GM23338 (cell line): ENCODE measurements around a stretch of chr16.

DNA sequence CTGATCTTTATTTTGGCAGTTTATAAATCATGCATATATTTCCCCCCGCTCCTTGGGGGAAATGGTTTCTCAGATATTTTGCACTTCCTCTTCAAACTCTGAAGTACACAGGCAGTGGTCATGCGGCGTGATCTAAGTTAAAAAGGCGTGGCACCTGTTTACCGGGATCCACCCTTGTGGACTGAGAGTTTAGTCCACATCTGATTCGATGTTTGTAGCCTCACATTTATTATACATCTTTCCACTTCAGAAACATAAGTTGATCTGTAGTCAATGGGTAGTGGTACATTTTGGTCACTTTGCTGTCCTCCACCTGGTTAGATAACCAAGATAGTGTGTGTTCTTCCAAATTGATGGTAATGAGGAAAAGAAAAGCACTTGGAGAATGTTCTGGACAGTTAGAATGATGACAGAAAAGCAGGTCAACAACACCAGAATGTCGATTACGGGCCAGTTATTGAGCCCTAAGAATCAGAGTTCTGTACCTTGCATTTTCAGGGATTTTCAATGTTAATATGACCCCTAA lies 51.6 kb downstream of the USP10 start:
- PRO-cap, result no peak
- RAMPAGE, long total RNA, result no peak

- PRO-cap, result bidirectional peak, plus-strand start at chr16:84842040, minus-strand start at chr16:84841907; bidirectional peak, plus-strand start at chr16:84842222, minus-strand start at chr16:84842268; bidirectional peak, plus-strand start at chr16:84842683, minus-strand start at chr16:84842553
- RAMPAGE, long total RNA, result no peak
Observed at GRCh38 chr16:84841818-84842889, 22.4 kb downstream of the CRISPLD2 start.

GRCh38 chr16:84850422-84850778 lies 30.6 kb downstream of the CRISPLD2 start:
- PRO-cap, result no peak
- RAMPAGE, long total RNA, result no peak

DNA sequence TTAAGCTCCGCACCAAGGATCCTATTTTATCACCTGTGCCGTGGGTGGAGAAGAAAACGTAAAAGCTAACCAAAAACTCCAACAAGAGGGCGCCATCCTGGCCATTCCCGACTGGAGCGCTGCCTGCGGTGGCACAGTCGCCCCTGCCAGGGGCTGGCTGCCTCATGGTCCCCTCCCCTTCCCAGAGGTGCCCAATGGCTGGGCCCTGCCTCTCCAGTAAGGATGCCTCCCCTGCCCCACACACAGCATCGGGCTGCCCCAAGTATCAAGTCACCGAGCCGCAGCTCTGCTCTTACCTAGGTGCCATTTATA lies 36.3 kb downstream of the ZDHHC7 start:
- PRO-cap, result no peak
- RAMPAGE, long total RNA, result no peak

DNA sequence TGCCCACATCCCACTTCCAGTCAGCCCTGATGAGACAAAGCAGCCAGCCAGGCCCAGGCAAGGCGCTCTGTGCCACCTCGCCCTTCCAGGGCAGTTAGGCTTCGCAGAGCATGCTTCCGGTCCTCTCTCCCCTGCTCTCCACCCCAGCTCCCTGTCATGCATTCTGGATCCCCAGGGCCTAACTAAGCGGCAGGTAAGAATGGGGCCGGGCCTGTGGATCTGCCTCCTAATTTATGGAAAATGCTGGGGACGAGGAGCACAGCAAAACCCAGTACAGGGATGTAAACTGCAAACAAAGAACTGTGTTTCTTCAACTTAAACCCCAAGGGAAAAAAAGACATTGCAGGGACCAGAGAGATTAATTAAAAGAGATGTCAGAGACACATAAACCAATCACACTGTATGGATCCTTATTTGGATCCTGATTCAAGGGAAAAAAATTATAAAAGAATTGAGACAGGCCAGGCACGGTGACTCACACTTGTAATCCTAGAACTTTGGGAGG lies 26.1 kb downstream of the ZDHHC7 start:
- PRO-cap, result no peak
- RAMPAGE, long total RNA, result no peak

GRCh38 chr16:84998989-84999615 lies 12.2 kb downstream of the ZDHHC7 start:
- PRO-cap, result no peak
- RAMPAGE, long total RNA, result no peak

DNA sequence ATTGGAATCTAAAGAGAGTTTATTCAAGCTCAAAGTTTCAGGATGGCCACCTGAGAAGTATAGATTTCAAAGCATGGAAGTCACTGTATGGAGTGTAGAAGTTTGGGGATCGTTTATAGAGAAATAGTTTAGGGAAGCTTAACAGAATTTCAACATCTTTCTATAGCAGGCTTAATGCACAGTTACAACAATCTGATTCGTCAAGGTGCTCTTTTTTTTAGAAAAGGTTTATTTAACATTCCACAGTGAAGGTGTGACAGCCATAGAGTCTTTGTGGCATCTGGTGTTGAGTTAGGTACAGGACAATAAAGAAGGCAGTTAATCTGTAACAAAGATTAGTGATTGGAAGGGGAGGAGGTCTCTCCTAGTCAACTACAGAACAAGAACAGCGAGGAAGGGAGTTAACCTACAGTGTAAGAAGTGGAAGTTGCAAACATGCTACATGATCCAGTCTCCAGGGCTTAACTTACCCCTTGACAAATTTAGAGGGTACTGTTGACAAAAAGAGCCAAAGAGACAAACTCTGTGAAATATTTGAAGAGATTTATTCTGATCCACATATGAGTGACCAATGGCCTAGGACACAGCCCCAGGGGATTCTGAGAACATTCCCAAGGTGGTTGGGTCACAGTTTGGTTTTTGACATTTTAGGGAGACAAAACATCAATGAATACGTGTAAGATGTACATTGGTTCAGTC lies 3.0 kb upstream of the ZDHHC7 start:
- PRO-cap, result no peak
- RAMPAGE, long total RNA, result no peak

GRCh38 chr16:85018654-85019145 lies 7.4 kb upstream of the ZDHHC7 start:
- PRO-cap, result no peak
- RAMPAGE, long total RNA, result no peak

- PRO-cap, result no peak
- RAMPAGE, long total RNA, result no peak
Observed at GRCh38 chr16:85311849-85312048, 199.5 kb upstream of the CIBAR2 start.

- PRO-cap, result no peak
- RAMPAGE, long total RNA, result no peak
Observed at GRCh38 chr16:85312609-85313503, 200.6 kb upstream of the CIBAR2 start.

DNA sequence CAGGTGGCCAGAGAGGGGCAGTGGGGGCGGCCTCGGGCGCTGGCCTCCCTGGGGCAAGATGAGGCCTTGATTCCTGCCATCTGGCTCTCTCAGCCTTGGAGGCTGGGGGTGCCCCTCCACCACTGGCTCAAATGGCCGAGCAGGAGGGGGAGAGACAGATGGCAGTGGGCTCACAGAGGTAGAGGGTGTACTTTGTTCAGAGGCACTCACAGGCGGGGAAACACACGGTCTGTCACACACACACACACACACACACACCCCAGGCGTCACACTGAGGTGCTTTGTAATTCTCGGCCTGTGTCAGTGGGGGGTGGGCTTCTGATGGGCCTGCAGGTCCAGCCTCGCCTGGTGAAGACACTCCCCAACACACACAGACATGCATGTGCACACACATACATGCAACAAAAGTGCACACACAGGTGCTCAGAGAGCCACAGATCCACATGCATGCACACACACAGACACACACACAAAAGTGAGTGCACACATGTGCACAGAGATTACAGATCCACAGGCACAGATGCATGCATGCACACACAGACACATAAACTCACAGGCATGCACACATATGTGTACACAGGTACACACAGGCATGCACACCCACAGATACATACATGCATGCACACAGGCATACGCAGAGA lies 173.7 kb upstream of the GSE1 start:
- PRO-cap, result no peak
- RAMPAGE, long total RNA, result no peak

DNA sequence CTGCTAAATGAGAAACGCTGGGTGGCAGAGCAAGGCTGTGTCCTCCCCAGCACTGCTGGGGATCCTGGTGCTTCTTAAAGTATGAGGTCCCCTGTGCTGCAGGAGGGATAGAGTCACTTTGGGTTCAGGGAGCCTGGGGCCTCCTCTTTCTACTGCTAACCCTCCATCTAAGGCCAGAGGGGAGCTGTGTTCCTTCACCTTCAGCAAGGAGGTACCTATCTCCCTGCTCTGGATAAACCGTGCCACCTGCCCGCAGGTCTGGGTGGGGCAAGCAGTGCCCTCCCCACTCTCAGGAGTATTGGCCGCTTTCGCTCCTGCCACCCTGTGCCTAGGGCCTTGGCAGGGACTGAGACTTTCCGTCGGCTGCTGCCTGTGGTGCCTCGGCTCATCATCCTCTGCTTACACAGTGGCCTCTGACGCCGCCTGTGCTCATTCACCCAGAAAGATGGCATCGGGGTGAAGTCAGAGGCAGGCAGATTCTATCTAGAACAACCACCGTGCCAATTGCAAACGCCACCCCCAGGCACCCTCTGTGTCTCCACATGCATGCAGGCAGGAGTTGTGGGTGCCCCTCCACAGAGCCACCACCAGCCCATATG lies 154.3 kb upstream of the GSE1 start:
- PRO-cap, result no peak
- RAMPAGE, long total RNA, result no peak

DNA sequence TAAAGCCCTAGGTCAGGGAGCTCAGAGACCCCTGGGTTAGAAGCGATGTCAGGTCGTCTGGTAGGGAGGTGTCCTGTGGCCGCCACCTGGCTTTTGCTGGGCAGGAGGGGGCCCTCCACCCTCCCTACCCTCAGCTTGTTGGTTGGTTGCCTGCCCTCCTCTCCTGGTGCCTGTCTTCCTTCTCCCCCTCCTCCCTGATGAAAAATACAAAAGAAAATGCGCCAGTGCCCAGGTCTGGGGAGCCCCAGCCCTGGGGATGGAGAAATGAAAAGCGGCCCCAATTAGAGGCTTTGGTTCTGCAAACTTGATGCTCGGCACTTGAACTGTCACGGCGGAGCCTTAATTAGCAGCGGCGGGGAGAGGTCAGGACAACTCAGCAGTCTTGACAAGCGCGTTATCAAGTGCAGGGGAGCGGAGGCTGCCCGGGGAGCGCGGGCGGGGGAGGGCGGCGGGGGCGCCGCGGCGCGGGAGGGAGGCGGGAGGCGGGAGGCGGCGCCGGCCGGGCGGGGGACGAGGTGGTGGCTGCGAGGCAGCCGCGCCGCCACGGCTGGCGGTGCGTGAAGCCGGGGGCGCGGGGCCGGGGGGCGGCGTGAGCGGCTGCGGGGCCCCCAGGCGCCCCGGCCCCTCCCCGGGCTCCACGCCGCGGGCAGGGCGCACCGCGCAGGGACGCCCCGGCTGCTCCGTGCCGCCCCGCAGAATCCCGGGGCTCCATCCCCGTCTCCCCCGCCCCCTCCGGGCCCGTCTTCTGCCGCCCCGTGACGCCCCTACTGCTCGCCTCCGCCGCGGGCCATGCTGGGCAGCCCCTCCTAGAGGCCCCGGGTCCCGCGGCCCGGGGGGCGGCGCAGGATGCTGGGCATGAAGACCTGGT lies 150.7 kb upstream of the GSE1 start:
- PRO-cap, result no peak
- RAMPAGE, long total RNA, result no peak

- PRO-cap, result no peak
- RAMPAGE, long total RNA, result no peak
Observed at GRCh38 chr16:85480728-85481131, 132.4 kb upstream of the GSE1 start.

DNA sequence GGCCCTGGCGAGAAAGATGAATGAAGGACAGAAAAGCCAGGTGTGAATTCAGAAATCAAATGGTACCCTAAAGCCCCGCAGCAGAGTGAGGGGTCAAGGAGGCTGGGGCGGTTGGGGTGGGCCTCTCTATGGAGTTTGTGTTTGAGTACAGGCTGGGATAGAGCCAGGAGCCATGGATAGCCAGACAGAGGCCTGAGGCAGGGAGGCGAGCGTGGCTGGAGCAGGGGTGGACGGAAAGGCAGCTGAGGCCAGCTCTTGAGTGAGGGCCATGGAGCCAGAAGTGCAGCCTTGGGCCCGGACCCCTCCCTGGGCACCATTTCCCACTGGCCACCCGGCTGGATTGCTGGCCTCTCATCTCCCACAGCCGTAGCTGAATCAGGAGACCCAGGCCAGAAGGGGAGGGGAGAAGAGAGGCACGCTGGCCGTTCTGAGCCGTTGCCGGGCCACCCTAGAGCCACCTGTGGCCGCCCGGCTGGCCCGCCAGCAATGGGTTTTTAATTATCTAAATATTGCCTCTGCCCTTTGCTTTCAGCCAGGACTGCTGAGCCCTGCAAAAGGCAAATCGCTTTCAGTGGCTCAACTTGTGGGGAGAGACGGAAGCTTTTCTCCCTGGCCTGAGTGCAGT lies 75.3 kb upstream of the GSE1 start:
- PRO-cap, result no peak
- RAMPAGE, long total RNA, result no peak

- PRO-cap, result bidirectional peak, plus-strand start at chr16:85553410, minus-strand start at chr16:85553311; bidirectional peak, plus-strand start at chr16:85553570, minus-strand start at chr16:85553649
- RAMPAGE, long total RNA, result no peak
Observed at GRCh38 chr16:85553263-85553945, 59.7 kb upstream of the GSE1 start.

DNA sequence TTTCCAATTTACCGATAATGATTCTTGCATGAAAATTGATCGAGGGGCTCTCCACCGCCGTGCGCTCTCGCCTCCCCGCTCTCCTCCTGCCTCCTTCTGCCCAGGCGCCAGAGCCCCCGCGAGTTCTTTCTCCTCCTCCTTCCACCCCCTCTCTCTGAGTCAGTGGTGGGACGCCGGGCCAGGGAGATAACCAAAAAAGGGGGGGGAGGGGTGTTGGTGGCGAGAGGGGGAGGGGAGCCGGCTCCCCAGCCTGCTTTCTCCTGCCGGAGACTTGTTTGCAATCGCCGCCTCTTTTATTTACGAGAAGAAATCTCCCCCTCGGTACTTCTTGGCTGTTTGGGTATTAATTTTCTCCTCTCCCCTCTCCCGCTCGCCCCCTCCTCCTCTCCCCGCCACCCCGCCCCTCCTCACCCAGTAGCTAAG lies 57.9 kb upstream of the GSE1 start:
- PRO-cap, result bidirectional peak, plus-strand start at position 251 of the sequence, minus-strand start at position 98 of the sequence; bidirectional peak, plus-strand start outside the sequence, minus-strand start at position 338 of the sequence
- RAMPAGE, long total RNA, result no peak

DNA sequence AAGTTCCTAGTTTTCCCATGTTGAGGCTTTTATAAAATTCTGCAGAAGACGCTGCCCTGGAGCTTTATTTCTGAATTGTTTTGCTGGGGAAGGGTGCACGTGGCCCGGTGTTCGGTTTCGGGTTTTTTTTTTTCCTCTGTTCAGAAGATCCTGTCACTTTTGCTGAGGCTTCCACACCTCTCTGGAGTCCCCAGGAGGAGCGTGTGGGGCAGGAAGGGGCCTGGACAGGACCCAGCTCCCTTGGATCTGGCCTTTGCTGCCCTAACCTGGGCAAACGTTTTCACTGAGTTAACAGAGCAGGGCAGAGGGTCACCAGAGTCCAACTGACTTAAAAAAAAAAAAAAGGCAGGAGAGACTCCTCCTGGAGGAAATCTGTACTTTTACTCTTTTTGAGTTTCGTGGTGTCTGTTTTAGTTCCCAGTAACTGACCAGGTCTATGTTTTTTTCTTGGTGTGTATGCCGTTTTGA lies 55.6 kb upstream of the GSE1 start:
- PRO-cap, result no peak
- RAMPAGE, long total RNA, result no peak

GRCh38 chr16:85583155-85584201 lies 29.6 kb upstream of the GSE1 start:
- PRO-cap, result bidirectional peak, plus-strand start at chr16:85584051, minus-strand start at chr16:85583793
- RAMPAGE, long total RNA, result no peak

GRCh38 chr16:85610934-85611305 lies 2.2 kb upstream of the GSE1 start:
- PRO-cap, result bidirectional peak, plus-strand start at chr16:85611409, minus-strand start at chr16:85611078
- RAMPAGE, long total RNA, result no peak